Cerebral cortex (tissue), 2 donors: ENCODE measurements around a stretch of chr11.

DNA sequence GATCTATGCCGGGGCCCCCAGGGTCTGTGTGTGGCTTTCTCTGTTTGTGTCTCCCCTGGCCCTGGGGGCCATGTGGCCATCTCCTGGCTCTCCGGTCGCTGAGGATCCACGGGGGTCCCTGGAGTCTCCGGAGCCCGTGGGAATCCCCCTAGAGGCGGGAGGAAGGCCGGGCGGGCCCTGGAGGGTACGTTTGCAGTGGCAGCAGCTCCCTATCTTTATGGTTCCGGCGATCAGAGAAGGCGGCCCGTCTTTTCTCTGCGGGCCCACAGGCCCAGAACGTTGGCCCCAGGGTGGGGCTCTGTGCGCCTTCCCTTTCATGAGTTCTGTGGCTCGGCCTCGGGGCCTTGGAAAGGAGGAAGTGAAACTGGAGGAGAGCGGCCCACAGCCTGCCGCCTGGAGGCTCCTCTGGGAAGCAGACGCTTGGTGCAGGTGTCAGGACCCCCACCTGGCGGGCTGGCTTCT is 82.1 kb downstream of the KCNQ1 start:
- PRO-cap, 2 experiments, result peak in 1 of 2 experiments; most common minus-strand start position 278 of the sequence (in 1)

DNA sequence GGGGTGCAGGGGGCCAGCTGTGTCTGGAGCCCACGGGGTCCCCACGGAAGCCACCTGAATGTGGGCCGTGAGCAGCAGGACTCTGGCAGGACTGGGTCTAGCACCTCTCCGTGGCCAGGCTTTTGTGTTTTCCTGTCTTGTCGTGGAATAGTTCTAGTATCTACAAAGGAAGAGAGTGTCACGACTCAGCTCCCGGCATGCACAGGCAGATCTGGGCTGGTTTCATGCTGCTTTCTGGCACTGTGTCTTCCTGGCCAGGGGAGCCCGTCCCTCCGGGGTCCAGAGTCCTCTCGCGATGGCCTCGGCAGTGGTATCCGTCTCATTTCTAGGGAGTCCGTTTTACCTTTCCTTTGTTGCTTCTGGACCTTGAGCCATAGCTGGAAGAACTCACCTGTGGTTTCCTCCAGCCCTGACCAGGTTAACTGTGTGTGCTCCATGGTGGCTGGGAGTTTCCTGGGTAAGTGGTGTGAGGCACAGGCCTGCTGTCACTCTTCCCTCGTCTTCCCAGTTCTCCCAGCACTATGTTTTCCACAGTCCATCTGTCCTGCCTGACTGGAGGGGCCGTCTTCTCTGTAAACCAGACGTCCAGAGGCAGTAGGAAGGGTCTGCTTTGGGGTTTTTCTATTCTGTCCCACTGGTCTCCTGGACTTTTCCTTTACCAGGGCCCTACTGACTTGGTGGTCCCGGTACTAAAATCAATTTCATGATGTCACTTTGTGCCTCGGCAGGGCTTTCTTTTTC is 83.9 kb downstream of the KCNQ1 start:
- PRO-cap, 2 experiments, result no peak in any of the 2 experiments

GRCh38 chr11:2532675-2533622 is 88.1 kb downstream of the KCNQ1 start:
- PRO-cap, 2 experiments, result no peak in any of the 2 experiments

- PRO-cap, 2 experiments, result no peak in any of the 2 experiments
These were observed 130.2 kb downstream of the KCNQ1 start for GRCh38 chr11:2575068-2575354.

- PRO-cap, 2 experiments, result no peak in any of the 2 experiments
These were observed 214.3 kb downstream of the KCNQ1 start for GRCh38 chr11:2658930-2659681.

DNA sequence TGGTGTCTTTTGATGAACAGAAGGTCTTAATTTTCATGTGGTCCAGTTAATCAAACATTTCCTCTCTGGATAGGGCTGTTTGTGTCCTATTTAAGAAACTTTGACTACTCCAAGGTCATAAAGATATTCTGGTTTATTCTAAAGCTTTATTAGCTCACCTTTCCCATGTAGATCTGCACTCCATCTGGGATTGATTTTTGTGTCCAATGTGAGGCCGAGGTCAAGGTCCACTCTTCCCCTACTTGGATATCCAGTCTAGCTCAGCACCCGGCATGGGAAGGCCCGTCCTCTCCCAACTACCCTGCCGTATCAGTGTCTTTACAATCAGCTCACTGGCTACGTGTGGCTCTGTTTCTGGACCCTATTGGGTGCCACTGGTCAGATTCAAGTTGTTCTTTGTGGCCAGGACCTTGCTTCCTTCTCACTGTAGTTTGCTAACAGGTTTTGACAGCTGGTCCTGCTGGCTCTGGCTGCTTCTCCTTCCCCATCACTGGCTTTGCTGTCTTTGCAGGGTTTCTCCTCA is 216.7 kb downstream of the CDKN1C start:
- PRO-cap, 2 experiments, result no peak in any of the 2 experiments

GRCh38 chr11:2693767-2694958 is 191.4 kb downstream of the CDKN1C start:
- PRO-cap, 2 experiments, result no peak in any of the 2 experiments

GRCh38 chr11:2793841-2794705 is 91.5 kb downstream of the CDKN1C start:
- PRO-cap, 2 experiments, result no peak in any of the 2 experiments

- PRO-cap, 2 experiments, result no peak in any of the 2 experiments
These were observed 76.3 kb downstream of the CDKN1C start for GRCh38 chr11:2809293-2809718.

- PRO-cap, 2 experiments, result no peak in any of the 2 experiments
These were observed 37.4 kb downstream of the CDKN1C start for GRCh38 chr11:2848040-2848795.

GRCh38 chr11:2868082-2868604 is 17.4 kb downstream of the CDKN1C start:
- PRO-cap, 2 experiments, result peak in 1 of 2 experiments; most common plus-strand start chr11:2868363 (in 1); most common minus-strand start chr11:2868344 (in 1)

GRCh38 chr11:2869115-2869727 is 16.4 kb downstream of the CDKN1C start:
- PRO-cap, 2 experiments, result peak in 1 of 2 experiments; most common plus-strand start chr11:2869509 (in 1); most common minus-strand start chr11:2869164 (in 1)

GRCh38 chr11:2882677-2883064 is 2.9 kb downstream of the CDKN1C start:
- PRO-cap, 2 experiments, result no peak in any of the 2 experiments

DNA sequence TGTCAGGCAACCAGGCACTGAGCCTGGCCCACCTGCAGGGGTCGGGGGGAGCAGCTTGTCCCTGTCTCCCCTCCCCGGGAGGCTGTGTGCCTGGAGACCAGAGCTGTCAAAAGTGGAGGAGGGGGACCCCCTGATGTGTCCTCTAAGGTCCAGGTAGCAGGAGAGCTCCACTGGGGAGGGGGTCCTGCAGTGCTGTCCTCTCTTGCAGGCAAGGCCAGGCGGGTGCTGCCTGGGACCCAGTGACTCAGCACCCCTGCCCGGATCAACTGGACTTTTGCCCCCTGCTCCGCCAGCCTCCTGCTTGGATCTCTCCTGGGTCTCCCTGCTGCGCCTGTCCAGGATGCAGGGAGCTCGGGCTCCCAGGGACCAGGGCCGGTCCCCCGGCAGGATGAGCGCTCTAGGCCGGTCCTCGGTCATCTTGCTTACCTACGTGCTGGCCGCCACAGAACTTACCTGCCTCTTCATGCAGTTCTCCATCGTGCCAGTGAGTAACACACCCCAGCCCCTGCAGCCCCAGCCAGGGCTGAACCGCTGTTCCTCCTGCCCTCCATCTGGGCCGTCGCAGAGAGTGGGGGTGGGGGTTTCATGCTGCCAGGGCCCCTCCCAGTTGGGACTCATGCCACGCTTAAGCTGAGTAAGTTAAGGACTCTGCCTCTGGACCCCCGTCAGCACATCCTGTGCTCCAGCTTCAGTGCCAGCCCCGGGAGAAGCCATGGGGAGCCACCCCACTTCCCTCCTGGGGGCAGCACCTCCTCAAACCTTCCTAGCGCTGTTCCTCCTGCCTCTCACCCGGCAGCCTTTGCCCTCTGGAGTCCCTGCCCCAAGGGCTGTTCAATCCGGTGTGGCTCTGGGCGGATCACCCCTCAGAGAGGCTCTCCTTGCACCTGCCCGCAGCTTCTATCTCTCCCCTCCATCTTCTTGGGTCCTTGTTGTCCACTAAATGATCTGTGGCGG is 1.2 kb downstream of the SLC22A18 start:
- PRO-cap, 2 experiments, result no peak in any of the 2 experiments

DNA sequence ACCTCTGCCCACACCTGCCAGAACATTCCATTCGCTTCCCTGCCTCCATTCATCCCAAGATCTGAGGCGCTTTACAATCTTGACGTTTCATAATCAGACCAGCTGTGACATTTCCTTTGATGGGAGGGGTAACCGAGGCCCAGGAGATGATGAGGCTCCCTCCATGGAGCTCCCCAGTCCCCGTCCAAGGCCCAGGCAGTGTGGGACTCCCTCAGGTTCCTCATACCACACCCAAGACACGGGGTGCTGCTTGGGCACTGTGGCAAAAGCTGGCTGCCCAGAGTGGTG is 9.8 kb downstream of the SLC22A18 start:
- PRO-cap, 2 experiments, result no peak in any of the 2 experiments

DNA sequence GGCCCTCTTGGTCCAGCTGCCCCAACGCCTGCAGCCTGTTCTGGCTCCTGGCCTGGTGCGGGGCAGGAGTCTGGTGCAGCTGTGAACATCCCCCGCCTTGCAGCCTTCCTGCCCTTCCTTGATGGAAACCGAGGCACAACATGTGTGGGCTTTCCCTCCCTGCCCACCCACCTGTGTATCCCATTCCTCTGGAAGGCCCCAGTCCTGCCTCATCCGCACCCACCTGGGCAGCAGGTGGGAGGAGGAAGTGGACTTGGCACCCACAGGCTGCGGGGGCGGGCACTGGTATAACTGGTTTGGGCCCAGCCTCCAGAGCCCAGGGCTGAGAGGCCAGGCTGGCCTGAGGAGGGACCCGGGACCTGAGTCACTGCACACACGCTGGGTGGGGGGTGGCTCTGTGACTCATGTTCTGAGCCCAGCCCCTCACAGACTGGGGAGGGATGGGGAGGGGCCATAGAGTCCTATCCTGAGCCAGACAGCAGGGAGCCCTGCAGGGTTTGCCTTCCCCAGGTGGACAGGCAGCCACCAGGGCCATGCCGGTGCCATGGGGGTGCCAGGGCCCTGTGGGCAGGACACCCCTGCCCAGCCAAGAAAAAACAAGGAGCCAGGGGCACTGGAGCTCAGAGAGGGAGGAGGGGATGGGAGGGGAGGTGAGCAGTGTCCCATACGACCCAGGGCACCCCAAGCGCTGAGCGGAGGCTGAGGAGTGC is 10.4 kb downstream of the SLC22A18 start:
- PRO-cap, 2 experiments, result no peak in any of the 2 experiments

- PRO-cap, 2 experiments, result no peak in any of the 2 experiments
These were observed 11.3 kb downstream of the SLC22A18 start for GRCh38 chr11:2913071-2914031.

- PRO-cap, 2 experiments, result no peak in any of the 2 experiments
These were observed 15.6 kb downstream of the CARS1 start for GRCh38 chr11:3041519-3042143.

- PRO-cap, 2 experiments, result no peak in any of the 2 experiments
These were observed 12.2 kb upstream of the CARS1 start for GRCh38 chr11:3069370-3069778.

- PRO-cap, 2 experiments, result no peak in any of the 2 experiments
These were observed 10.9 kb downstream of the OSBPL5 start for GRCh38 chr11:3154115-3154673.